LHCN-M2 (cell line): ENCODE results near the genes MIGA1 and GIPC2.

- RAMPAGE, long total RNA = no peak
Observed at GRCh38 chr1:70234237-70235043, 13.3 kb downstream of the SRSF11 start.

- RAMPAGE, long total RNA = no peak
Observed at GRCh38 chr1:70460923-70461300, 49.8 kb downstream of the CTH start.

- RAMPAGE, long total RNA = no peak
Observed at GRCh38 chr1:71063613-71064380, 16.2 kb upstream of the PTGER3 start.

- RAMPAGE, long total RNA = no peak
Observed at GRCh38 chr1:71080032-71080490, 774 bp downstream of the ZRANB2 start.

- RAMPAGE, long total RNA = no peak
Observed at GRCh38 chr1:72281924-72282272, 441 bp downstream of the NEGR1 start.

DNA sequence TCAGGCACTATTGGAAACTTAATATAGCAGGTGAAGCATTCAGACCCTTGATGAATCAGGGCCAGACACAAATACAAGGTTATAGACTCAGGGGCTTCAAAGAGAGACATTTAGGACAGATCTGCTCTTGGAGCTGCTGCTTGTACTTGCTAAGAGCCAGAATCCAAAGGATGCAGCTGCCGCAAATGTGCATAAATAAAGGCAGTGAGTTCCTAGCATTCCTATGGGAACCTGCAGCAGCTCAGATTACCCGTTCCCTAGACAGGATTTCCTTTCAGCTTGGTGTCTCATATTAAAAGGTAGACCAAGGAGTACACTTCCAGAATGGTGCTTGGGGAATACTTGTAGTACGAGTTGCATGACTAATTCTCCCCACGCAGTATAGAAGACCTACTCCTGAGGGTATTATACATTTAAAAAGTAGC, 9.7 kb upstream of the LRRC53 start:
- RAMPAGE, long total RNA = no peak

- RAMPAGE, long total RNA = no peak
Observed at GRCh38 chr1:74594221-74594591, 79.4 kb downstream of the ERICH3 start.

- RAMPAGE, long total RNA = no peak
Observed at GRCh38 chr1:75677848-75678579, 46.5 kb upstream of the ACADM start.

DNA sequence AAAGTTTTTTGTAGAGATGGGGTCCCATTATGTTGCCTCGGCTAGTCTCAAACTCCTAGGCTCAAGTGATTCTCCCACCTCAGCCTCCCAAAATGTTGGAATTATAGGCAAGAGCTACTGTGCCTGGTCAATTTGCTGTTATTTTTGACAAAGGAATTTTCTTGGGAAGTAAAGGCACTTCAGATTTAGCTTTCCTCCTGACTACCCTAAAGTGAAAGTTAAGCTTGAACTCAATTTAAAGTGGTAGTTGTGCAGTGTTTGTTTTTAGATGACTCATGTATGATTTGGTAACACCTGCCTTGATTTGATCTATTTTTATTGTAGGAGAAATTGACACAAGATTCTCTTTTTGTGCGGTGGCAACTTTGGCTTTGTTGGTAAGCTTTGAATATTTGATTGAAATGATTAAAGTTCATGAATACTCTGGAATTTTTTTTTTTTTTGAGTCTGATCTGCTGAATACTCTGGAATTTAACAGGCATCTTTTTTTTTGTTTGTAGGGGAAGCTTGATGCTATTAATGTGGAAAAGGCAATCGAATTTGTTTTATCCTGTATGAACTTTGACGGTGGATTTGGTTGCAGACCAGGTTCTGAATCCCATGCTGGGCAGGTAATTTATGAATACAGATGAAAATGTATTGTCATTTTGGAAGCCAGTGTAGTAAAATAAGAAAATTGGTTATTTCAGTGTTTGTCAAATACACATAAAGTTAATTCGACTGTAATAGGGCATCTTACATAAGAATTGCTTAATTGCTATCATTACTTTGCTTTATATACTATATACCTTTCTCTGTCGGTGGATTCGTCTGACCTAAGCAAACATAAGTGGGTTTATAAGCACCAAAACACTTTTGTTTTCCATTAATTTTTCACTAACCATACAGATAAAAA, 5.2 kb downstream of the RABGGTB start:
- RAMPAGE, long total RNA = no peak

DNA sequence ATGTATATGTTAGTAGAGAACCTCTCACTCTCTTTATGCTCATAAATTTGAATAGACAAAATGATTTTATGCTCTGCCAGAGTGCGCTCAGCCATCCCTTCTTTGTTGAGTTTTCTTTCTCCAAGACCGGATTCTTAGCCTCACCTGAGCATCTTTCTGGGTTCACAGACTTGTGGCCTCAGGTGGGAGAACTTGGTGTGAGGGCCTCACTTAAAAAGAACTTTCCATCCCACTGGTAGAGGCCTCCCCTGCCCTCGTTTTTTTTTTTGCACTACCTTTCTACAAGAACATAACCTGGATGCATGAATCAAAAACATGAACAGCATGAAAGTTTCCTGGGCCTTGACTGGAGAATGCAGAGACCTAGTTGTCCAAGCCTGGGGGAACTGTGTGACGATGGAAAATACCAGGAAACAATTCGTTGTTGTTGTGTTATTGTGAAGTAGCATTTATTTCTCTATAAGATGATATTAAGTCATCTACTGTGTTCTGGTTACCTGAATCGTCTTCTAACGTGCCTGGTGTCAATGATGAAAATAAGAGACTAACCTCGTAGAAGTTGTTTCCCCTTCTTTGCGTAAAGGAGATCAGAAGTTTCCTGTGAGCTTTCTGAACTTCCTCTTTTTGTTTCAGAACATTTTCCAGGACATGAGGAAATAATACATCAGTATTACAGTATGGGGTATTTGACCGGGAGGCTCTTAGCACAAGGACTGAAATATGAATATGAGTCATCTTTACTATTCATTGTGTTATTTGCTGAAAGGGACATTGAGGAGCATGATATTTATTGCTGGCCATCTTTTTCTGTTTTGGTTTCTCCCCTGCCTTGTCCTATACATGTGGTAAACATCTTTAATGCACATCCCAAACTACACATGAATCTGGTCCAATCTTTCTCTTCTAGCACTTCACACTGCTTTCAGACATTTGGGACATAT, 1.2 kb downstream of the ST6GALNAC3 start:
- RAMPAGE, long total RNA = no peak

DNA sequence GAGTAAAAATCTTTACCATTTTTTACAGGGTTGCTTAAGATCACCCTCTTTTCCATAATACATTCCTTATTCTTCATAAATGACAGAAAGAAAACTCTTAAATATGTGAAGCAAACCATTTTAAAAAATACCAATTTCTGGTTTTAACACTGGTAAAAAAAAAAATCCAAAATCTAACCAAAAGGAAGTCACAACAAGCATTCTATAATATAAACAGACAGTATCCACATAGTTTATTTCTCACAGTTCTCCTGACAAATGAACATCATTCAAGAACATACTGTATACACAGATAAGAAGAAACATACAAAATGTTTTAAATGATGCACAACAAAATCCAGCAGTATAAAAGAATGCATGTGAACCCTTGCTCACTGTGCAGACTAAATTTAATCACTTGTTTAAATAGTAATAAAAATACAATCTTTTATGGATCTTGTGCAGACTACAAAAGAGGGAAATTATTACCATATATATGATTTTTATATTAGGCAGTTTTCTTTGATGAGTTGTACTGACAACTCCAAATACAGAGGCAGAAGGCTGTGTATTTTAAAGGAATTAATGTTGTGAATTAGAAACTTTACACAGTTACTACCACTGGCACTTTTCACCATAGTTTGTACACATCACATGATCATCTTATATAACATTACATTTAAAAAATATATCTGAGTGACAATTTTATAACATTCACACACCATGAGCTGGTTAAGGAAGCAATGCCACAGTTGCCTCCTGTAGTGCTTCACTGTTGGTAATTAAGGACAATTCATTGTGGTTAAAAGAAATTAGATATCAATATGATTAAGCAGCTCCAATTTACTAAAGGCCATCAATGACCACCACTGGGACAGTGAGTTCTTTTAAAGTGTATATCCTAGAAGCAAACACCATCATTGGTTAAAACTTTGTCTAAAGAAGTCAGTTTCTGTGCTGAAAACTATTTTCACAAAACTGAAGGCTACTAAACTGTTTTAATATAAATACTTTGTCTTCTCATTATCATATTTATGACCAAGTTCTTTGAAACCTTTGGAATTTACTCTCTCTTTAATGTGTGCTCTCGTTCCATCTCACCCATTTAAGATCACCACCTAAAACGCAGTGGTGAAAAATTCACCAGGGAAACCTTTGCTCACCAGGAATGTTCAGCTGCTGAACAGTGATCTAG, 117.8 kb downstream of the ZZZ3 start:
- RAMPAGE, long total RNA = no peak

GRCh38 chr1:77623866-77624623, 58.4 kb downstream of the ZZZ3 start:
- RAMPAGE, long total RNA = no peak

DNA sequence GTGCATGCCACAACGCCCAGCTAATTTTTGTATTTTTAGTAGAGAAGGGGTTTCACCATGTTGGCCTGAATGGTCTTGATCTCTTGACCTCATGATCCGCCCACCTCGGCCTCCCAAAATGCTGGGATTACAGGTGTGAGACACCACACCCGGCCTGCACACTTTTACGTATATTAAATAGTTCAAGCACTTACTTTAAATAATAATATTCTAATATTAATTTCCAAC, 23.0 kb downstream of the USP33 start:
- RAMPAGE, long total RNA = no peak

DNA sequence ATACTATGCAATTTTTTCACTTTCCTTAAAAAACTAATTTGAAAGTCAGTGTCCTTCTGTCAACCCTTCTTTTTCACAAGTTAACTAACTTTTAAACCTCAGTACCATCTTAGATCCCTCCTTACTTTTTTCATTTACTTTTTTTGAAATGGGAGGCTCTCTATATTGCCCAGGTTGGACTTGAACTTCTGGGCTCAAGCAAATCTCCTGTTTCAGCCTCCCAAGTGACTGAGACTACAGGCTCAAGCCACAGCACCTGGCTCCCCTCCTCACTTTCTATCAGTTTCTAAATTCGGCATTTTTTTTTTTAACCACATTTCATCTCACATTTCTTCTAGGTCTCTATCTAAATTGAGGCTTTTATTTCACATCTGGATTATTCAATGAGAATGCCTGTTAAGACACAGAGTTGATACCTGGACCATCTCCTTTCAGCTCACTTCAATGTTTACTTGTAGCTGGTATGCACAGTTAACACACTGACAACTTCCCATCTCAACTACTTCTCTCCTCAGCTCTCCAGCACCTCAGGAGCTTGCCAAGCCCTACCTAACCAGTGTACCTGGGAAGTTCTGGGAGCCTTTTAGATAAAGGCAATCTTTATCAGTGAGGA, 3.6 kb downstream of the USP33 start:
- RAMPAGE, long total RNA = no peak

DNA sequence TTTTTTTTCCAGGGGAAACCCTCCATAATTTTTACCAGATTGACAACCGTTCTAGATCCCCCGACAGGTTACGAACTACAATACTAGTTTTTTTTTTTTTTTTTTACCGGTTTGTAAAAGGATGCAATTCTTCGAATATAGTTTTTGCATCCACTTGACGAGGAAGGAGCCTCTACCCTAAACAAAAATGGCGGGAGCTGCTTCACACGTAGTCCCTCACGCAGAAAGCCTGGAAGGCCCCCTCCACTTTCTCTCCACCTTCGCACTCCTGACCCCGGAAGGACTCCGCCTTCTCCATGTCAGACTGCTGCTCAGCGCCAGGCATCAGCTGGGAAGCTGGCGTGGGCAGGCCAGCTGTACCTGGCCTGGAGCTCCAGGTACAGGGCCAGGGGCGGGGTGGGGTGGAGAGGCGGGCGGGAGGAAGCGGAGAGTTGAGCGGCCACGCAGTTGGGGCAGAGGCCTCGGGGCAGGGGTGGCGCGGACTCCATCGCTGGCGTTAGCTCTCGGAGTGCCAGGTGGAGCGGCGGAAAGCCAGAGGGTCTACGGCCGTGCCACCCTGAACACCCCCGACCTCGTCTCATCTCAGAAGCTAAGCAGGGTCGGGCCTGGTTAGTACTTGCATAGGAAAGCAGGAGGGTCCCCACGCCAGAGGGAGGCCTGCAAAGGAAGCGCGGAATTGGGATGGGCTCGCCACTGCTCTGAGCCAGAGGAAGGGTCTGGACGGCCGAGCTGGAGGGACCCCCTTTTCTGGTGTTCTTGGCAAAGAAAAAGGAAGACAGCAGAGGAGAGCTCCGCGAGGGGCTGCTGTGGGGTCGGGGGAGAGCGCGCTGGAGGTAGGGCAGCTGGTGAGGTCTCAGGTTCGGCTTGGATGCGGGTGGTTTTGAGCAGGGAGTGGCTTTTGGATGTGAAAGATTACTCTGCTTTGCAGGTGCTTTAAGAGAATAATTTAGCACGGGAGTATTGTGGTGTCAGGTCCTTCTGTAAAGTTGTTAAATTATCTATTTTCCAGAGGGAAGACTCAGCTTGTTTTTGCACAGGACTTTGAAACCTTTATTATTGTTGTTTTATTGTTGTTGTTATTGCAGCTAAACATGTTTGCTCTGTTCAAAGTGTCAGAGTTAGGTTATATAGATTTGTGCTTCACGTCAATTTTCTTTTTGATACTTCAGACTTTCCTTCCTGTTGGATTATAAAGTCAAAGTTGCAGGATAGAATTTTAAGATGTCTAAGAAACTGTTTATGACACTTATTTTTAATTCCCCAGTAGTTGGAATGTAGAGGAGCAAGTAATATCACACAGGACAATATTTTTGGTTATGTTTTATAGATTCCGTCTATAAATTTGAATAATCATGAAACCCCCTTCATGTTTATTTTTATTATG, at the start of gene MIGA1:
Gene MIGA1 (plus strand): TSS at position 290 of the 1,384 bp plus-strand sequence.
- RAMPAGE, long total RNA = no peak

- RAMPAGE, long total RNA = no peak
Observed at GRCh38 chr1:77889650-77890246, 1.3 kb downstream of the NEXN start.

GRCh38 chr1:77933172-77933724, 44.8 kb downstream of the NEXN start:
- RAMPAGE, long total RNA = no peak

DNA sequence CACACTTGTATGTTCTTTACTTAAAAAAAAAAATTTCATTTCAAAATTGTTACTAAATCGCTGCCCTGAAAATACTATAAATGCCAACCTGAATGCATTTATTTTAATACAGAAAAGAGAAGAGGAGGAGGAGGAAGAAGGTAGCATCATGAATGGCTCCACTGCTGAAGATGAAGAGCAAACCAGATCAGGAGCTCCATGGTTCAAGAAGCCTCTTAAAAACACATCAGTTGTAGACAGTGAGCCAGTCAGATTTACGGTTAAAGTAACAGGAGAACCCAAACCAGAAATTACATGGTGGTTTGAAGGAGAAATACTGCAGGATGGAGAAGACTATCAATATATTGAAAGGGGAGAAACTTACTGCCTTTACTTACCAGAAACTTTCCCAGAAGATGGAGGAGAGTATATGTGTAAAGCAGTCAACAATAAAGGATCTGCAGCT, 36.5 kb downstream of the FUBP1 start:
- RAMPAGE, long total RNA = no peak

- RAMPAGE, long total RNA = no peak
Observed at GRCh38 chr1:78045702-78046927, at the start of gene GIPC2. Gene GIPC2 (plus strand): TSS chr1:78045966.

DNA sequence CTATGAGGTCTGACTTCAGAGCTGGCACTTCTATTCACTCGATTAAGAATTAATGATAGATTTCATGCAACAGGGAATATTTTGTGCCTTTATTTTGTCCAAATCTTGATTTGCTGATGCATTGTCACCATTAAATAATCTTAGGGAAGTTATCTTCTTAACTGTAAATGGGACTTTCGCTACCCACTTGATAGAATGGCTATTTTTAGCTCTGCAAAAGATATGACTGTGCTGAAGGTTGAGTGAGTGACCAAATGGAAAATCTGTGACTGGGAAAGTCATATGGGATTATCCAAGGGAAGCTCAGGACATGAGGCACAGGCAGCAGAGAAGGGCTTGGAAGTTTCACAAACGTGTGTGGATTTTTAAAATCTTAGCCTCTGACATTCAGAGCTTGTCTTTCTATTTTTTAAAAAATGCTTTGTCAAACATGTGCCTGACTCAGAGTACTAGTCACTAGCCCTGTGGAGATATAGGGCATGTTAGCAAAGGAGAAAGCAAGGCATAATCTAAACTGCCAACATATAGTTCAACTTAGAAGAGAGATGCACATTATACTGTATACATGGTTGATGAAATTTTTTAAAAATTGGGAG, 36.6 kb downstream of the GIPC2 start:
- RAMPAGE, long total RNA = no peak